Melanocyte of skin (primary cell): ENCODE data around the genes FKBP15 and POLE3.

- CAGE, long polyA plus RNA, 2 experiments = no peak in any of the 2 experiments
These were observed 433 bp upstream of the SUSD1 start for GRCh38 chr9:112175597-112175863.

GRCh38 chr9:112180286-112180804, 5.2 kb upstream of the SUSD1 start:
- CAGE, long polyA plus RNA, 2 experiments = no peak in any of the 2 experiments

- CAGE, long polyA plus RNA, 2 experiments = no peak in any of the 2 experiments
These were observed 66.9 kb upstream of the SUSD1 start for GRCh38 chr9:112241842-112242537.

- CAGE, long polyA plus RNA, 2 experiments = no peak in any of the 2 experiments
These were observed 1.1 kb upstream of the PTBP3 start for GRCh38 chr9:112334316-112335049.

GRCh38 chr9:112510556-112511132, 24.0 kb downstream of the KIAA1958 start:
- CAGE, long polyA plus RNA, 2 experiments = no peak in any of the 2 experiments

DNA sequence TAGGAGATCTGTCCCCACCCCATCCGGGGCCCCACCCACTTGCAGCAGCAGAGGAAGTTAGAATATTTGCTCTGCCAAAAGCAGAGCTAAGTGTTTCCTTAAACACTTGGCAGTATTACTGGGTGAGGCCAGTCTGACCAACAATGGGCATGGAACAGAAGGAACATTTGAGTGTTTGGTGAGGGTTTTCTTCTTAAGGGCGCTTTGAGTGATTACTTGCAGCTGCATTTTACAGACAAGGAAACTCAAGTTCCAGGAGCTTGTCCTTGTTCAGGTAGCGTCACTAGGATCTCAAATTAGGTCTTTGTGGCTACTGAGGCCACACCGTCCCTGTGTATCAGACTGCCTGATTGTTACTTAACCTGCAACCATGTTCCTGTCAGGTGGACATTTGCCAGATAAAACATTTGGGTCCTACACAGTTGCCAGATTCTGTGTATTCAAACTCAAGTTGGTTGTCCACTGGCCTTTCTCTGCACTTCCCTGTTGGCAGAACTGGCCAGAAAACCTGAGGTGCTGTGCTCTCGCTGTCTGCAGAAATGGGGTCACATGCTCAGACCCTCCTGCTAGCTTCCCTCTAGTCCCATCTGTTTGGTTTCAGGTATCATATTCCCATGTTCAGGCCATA, 59.3 kb downstream of the SLC46A2 start:
- CAGE, long polyA plus RNA, 2 experiments = no peak in any of the 2 experiments

- CAGE, long polyA plus RNA, 2 experiments = no peak in any of the 2 experiments
These were observed 31.8 kb downstream of the SLC46A2 start for GRCh38 chr9:112858839-112859387.

- CAGE, long polyA plus RNA, 2 experiments = no peak in any of the 2 experiments
These were observed 13.4 kb downstream of the SLC46A2 start for GRCh38 chr9:112877165-112877754.

- CAGE, long polyA plus RNA, 2 experiments = start-site peak on the plus strand in 2 of 2 experiments, at chr9:113221531-113221617 at its widest, 114 to 3,607 reads per replicate
These were observed at the start of gene FKBP15 for GRCh38 chr9:113220870-113221643. Gene FKBP15, minus strand, starts transcription at chr9:113221277.

DNA sequence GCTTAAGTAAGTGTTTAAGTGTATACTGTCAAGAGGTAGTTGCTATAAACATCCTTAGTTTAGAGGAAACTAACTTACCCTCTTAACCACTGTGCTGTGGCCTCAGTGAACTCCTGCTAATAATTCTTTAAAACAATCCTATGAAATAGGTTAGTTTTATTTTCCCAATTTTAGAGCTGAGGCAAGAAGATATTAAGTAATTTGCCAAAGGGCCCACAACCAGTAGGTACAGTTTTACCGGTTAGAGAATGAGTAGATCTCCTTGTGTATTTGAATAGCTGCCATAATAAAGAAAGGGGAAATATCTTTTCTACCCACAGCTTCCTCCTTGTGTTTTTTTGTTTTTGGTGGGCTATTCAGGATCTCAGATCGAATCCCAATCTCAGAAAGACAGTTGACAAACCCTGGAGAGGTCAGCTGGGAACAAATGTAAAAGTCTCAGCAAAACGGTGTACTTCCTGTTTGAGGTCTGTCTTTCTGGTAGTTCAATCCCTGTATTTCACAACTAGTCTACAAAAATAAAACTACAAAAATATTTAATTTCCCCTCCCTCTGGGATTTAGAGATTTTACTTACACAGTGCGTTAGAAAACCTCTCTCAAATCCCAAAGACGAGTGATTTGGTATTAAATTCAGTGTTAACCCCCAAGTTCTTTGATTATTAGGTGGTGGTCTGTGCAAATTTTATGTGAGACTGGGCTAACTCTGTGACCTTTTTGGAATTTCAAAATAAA, 11.8 kb downstream of the SLC31A1 start:
- CAGE, long polyA plus RNA, 2 experiments = no peak in any of the 2 experiments

GRCh38 chr9:113238742-113239402, 17.5 kb downstream of the SLC31A1 start:
- CAGE, long polyA plus RNA, 2 experiments = no peak in any of the 2 experiments

DNA sequence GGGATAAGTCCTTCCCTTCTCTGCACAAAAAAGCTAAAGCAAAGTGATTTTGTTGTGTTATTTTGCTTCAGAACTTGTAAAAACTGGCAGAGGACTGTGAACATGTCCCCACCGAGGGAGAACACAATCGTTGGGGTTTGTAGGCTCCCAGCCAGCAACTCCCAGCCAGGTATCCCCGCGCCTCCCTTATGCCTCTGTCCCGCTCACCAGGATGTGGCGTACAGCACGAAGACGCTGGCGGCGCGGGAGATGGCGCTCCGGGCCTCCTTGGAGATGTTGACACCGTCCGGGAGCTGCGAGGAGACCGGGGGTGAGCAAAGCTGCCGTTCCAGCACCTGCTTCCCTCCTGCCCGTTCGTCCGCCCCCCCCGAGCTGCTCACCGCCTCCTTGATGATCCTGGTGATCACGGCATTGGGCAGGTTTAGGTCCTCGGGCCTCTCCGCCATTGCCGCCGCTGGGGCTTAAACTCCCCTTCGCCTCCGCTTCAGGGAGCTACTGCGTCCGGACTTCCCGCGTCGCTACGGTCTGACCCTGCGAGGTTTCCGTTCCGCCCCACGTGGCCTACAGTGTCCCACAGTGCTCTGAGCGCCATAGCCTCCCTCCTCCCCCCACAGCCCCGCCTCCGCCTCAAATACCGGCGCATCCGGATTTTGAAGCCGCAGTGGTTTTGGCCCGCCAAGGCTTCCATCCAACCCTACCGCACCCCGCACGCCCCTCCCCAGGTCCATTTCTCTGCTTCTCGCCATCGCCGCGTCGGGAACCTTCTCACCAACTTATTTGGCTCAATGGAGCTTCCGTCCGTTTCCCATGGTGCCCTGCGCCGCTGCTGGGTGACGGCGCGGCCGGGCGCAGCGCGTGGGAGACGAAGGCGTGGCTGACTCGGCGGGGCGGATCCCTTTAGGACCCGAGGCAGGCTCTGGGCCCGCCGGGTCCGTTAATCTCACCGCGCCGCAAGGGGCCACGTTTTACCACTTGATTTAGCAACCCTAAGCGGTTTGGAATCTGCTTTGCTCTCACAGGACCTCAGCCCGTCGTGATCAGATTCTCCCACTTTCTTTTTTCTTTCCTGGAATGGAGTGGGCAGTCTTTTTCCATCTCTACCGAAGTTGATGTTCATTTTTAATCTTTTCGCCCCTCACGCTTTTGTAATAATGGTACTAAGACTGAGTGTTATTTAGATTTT, at the start of gene POLE3:
Gene POLE3, minus strand, starts transcription at position 828 of the 1,183 bp plus-strand sequence.
- CAGE, long polyA plus RNA, 2 experiments = start-site peak on the minus strand in 2 of 2 experiments, centred at positions 489 to 499 of the sequence, 32 to 171 reads per replicate

DNA sequence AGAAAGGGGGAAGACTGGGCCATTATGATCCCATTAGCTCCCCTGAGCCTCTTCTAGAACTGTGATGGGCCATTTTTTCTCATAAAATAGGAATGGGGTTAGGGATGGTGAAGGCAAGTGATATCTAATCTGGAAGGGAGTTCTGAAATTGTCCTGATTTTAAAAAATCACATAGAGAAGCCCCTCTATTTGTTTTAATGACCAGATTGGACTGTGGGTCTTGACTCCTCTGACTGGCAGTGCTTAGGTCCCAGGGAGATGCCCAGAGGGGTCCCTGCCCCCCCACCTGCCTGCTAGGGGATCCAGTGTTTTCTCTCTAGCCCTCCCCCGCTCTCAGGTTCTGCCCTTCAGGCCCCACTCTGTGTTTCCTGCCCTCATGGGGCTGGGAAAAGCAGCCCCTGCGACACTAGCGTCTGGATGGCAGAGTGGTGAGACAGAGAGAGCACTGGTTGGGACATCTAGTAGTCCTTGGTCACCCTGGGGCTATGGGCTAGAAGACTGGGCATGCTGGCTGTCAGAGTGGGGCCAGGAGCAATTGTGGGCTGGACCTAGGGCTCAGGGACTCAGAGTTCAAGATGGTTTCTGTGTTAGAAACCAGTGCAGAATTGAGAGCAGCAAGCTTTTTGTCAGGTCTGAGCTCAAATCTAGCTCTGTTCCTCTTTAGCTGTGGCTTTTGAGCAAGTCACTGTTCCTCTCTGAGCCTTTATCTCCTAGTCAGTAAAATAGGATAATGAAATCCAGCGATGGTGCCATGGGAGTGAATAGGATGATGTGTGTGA, 38.8 kb downstream of the RGS3 start:
- CAGE, long polyA plus RNA, 2 experiments = no peak in any of the 2 experiments

- CAGE, long polyA plus RNA, 2 experiments = no peak in any of the 2 experiments
These were observed 117.2 kb downstream of the RGS3 start for GRCh38 chr9:113580325-113581457.

- CAGE, long polyA plus RNA, 2 experiments = no peak in any of the 2 experiments
These were observed 120.2 kb downstream of the RGS3 start for GRCh38 chr9:113583612-113584273.

DNA sequence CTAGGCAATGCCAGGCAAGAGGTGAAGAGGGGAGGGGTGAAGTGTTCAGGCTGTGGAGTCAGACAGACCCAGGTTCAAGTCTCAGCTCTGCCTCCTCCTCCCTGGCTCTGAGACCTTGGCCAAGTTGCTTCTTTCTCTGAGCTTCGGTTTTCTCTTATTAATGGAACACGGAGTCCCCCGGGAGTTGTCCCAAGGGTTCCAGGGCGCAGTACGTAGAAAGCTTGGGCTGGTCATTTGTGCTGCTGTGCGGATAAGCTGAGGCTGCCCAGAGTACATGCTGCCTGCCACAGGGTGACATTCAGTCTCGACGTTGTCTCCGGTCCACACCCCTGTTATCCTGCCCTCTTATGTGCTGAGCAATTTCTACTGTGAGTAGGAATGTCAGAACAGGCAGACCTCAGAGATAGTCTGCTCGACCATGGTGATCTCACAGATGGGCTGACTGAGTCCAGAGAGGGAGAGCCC, 123.8 kb downstream of the RGS3 start:
- CAGE, long polyA plus RNA, 2 experiments = no peak in any of the 2 experiments

- CAGE, long polyA plus RNA, 2 experiments = no peak in any of the 2 experiments
These were observed 187.0 kb downstream of the RGS3 start for GRCh38 chr9:113650438-113651059.

- CAGE, long polyA plus RNA, 2 experiments = no peak in any of the 2 experiments
These were observed 200.6 kb upstream of the ZNF618 start for GRCh38 chr9:113675382-113676034.

- CAGE, long polyA plus RNA, 2 experiments = no peak in any of the 2 experiments
These were observed 57.0 kb downstream of the ZNF618 start for GRCh38 chr9:113933091-113933602.

DNA sequence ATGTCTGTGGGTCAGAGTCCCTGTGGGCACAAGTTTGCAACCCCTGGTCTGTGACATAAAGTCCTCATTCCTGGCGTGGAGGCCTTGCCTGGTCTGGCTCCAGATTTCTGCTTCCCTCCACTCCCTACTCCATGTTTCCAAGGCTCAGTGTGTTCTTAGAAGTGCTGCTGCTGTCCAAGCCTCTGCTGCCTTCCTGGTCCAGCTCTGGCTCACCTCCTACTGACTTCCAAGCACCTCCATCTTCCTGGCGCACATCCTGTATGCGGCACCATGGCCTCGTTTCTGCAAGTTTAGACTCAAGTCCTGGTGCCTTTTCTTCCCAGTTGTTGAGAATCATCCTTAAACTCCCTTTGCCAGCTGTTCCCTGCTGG, 88.7 kb downstream of the AMBP start:
- CAGE, long polyA plus RNA, 2 experiments = no peak in any of the 2 experiments